Esophagus muscularis mucosa (tissue), 4 donors: ENCODE measurements around a stretch of chr16.

GRCh38 chr16:69100017-69100778, 5.3 kb upstream of the HAS3 start:
- PRO-cap: no peak
- RAMPAGE, long total RNA, 4 experiments: no peak in any of the 4 experiments

- PRO-cap: unidirectional peak, minus-strand start at chr16:69425266
- RAMPAGE, long total RNA, 4 experiments: no peak in any of the 4 experiments
These were observed 713 bp downstream of the CYB5B start for GRCh38 chr16:69425123-69425540.

- PRO-cap: bidirectional peak, plus-strand start at chr16:69444302, minus-strand start at chr16:69444187
- RAMPAGE, long total RNA, 4 experiments: no peak in any of the 4 experiments
These were observed 19.7 kb downstream of the CYB5B start for GRCh38 chr16:69443737-69444912.

- PRO-cap: no peak
- RAMPAGE, long total RNA, 4 experiments: no peak in any of the 4 experiments
These were observed 1.3 kb downstream of the NQO1 start for GRCh38 chr16:69724771-69725754.

GRCh38 chr16:69764174-69764502, 2.0 kb downstream of the WWP2 start:
- PRO-cap: no peak
- RAMPAGE, long total RNA, 4 experiments: no peak in any of the 4 experiments

- PRO-cap: bidirectional peak, plus-strand start at chr16:69838754, minus-strand start at chr16:69838578
- RAMPAGE, long total RNA, 4 experiments: no peak in any of the 4 experiments
These were observed 76.3 kb downstream of the WWP2 start for GRCh38 chr16:69838327-69838931.

DNA sequence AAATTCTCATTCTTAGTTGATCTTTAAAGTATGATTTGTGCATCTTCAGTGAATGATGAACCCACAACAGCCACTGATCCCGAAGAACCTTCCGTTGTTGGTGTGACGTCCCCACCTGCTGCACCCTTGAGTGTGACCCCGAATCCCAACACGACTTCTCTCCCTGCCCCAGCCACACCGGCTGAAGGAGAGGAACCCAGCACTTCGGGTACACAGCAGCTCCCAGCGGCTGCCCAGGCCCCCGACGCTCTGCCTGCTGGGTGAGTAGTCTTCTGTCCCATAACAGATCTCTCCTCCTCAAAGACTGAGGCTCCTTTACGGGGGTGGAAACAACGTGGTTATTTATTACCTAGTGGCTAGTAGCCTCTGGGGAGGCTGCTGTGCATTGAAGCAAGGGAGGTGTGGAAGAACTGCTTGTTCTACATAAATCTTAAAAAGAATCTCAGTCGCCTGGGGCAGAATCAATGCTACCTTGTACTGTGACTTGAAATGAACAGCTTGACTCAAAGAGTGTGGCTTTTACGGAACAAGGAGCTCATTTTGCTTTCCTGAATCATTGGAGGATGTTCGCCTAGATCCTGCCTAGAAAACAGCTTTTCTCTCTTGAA, 63.0 kb upstream of the CLEC18A start:
- PRO-cap: no peak
- RAMPAGE, long total RNA, 4 experiments: no peak in any of the 4 experiments

DNA sequence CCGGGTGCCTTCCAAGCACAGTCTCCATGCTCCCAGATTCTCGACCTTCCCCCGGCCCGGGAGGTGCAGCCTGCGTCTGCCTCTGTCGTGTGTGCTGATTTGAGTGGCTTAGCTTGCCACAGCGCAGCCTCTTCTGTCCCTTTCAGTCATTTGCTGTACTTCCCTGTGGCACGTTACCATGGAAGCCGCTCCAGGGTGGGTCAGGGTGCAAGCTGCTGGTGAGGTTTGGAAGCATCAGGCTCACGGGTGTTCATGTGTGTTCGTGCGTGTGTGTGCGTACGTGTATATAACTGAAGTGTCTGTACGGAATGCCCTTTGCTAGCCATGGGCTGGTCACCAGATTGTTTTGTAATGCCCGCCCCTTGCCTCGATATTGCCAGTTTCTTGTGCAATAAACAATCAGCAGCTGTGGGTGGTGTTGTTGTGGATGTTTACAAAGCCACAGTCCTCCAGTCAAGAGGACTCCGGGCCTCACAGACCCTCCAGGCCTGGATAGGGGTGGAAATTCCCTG, 9.7 kb upstream of the CLEC18A start:
- PRO-cap: no peak
- RAMPAGE, long total RNA, 4 experiments: no peak in any of the 4 experiments

DNA sequence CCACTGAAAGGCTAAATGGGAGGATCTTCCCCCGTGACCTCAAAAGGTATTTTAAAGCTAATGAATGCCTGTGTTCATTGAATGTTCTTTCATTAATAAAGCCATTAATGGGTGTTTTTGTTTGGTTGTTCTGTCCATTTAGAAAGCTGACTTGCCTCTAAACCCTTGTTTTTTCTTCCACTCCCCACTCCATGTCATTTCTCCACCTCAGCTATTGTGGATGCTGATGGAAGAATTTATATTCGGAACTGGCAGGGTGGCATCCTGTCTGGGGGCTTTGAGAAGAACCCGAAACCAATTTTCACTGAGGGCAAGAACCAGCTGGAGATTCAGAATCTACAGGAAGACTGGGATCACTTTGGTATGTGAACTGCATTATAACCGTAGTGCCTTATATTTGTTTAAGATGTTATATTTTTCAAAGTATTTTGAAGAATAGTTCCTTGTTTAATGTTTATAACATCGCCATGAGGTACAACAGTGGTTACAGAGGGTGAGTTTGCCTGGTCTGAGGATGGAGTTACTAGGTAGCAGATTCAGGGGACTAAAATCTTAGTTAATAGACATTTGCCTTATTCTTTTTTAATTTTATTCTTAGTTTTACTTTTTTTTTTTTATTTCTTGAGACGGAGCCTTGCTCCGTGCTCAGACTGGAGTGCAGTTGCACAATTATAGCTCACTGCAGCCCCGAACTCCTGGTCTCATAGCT, 18.0 kb downstream of the PDPR start:
- PRO-cap: no peak
- RAMPAGE, long total RNA, 4 experiments: no peak in any of the 4 experiments

DNA sequence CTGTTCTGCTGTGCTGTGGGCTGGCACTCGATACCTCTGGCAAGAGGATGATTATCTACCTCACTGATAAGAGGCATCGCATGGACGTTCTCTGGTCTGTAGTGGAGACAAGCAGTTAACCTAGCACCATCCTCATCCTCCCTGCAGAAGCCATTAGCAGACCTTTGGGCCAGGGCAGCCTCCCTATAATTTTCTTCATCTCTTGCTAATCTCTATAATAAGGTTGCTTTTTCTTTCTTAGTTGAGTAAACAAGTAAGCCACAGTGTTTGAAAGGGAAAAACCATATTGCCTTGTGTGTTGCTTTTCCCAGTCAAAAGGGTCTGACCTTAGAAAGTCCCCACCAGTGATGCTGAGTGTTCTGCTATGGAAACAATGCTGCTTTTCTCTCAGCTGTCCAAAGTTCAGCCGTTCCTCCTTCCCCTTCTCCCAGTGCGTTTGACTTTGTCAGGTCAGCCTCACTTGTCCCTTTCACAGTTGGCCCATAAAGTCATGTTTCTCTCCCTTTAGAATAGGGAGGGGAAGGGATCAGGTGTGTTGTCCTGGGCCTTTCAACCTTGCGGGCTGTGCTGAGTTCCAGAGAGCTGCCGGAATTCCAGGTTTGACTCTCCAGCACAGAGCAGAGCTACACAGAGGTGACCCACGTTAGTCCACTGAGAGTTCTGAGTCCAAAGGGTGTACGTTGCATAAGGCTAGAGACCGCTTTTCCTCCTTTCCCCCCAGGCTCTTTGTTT, 16.0 kb upstream of the CLEC18C start:
- PRO-cap: no peak
- RAMPAGE, long total RNA, 4 experiments: no peak in any of the 4 experiments

DNA sequence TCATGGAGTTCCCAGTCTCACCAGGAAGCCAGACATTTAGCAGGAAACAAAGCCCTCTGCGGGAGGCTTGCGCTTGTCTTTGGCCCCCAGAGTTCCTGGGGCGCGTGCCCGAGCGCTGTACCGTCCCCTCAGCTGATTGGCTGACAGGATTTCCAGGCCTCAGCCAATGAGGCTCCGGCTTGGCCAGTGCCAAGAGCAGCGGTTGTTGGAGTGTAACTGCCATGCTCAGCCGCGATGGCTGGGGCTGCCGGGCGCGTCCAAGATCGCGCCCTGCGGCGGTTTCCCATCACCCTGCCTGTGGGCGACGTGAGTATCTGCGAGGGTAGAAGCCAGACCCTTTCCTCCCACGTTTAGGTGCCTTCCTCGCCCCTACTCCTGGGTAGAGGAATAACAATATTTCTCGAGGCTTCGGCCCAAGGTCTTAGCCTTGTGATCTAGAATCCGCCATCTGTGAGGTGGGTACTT, 4.3 kb upstream of the DDX19B start:
- PRO-cap: no peak
- RAMPAGE, long total RNA, 4 experiments: no peak in any of the 4 experiments

DNA sequence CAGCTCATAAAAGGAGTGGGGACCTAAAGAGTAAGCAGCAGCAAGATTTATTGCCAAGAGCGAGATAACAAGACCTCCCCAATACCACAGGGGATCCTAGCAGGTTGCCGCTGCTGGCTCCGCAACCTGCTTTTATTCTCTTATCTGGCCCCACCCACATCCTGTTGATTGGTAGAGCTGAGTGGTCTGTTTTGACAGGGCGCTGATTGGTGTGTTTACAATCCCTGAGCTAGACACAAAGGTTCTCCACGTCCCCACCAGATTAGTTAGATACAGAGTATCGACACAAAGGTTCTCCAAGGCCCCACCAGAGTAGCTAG, 4.2 kb upstream of the FCSK start:
- PRO-cap: no peak
- RAMPAGE, long total RNA, 4 experiments: no peak in any of the 4 experiments

GRCh38 chr16:70537831-70538235, 14.2 kb downstream of the SF3B3 start:
- PRO-cap: no peak
- RAMPAGE, long total RNA, 4 experiments: no peak in any of the 4 experiments

DNA sequence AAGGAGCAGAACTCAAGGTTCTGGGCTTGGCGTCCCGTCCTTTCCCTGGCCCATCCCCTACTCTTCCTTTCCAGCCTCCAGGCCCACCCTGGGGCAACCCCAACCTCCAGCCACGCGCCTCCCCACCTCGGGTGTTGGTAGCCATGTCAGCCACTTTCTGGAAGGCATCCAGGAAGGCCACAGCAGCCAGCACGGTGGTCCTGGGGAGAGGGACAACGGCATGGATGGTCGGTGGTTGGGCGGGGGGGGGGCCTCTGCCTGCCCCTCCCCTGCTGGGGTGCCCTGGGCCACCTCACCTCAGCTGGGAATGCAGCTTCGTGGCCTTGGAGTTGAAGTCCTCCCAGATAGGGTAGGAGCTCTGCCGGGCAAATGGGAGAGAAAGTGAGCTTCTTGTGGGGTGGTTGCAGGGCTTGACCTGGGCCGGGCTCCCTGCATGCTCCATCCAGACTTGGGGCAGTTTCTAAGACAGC, 5.2 kb downstream of the MTSS2 start:
- PRO-cap: no peak
- RAMPAGE, long total RNA, 4 experiments: no peak in any of the 4 experiments

- PRO-cap: no peak
- RAMPAGE, long total RNA, 4 experiments: no peak in any of the 4 experiments
These were observed 11.2 kb upstream of the MTSS2 start for GRCh38 chr16:70696655-70697844.

DNA sequence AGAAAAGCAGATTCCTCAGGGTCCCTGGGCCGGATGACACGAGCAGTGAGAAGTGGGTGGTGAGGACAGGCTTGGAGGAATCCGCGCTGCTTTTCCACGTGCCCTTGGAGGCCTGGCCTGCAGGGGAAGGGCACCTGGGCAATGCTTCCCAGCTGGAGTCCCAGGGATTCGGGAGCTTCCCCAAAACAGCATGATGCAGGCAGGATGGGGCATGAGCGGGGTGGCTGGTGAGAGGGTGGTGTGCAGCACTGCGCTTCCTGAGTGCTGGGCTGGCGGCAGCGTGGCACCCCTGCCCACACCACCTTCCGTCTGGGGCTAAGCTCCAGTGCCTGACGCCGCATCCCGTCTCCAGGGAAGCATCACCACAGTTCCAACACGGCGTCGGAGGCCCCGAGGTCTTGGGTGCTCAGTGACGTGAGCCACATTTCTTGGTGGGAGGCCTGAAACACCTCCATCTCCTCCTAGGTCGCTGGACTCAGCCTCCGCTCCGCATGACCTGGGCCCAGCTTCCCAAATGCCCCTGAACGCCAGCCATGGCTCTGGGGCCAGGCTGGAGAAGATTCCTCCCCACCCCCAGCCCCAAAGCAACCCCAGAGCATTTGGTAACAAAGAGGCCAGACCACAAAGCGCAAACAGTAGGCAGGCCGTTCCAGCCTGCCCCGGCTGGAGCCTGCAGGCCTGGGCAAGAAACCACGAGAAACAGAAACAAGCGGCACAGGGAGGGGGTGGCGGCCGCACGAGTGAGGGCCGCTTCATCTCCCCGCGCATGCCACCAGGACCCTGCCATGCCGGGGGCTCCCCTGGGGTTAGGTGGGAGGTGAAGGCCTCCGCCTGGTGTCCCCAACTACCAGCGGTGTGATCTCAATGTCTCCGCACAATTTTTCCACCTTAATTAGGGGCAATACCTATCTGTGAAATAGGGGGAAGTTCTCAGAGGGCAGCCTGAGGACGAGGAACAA, 14.0 kb upstream of the MTSS2 start:
- PRO-cap: no peak
- RAMPAGE, long total RNA, 4 experiments: no peak in any of the 4 experiments

- PRO-cap: no peak
- RAMPAGE, long total RNA, 4 experiments: no peak in any of the 4 experiments
These were observed 7.5 kb upstream of the TLE7 start for GRCh38 chr16:71449061-71450103.

- PRO-cap: no peak
- RAMPAGE, long total RNA, 4 experiments: no peak in any of the 4 experiments
These were observed 4.9 kb downstream of the TAT start for GRCh38 chr16:71571860-71572442.

- PRO-cap: no peak
- RAMPAGE, long total RNA, 4 experiments: no peak in any of the 4 experiments
These were observed 841 bp downstream of the MARVELD3 start for GRCh38 chr16:71626760-71627290.

DNA sequence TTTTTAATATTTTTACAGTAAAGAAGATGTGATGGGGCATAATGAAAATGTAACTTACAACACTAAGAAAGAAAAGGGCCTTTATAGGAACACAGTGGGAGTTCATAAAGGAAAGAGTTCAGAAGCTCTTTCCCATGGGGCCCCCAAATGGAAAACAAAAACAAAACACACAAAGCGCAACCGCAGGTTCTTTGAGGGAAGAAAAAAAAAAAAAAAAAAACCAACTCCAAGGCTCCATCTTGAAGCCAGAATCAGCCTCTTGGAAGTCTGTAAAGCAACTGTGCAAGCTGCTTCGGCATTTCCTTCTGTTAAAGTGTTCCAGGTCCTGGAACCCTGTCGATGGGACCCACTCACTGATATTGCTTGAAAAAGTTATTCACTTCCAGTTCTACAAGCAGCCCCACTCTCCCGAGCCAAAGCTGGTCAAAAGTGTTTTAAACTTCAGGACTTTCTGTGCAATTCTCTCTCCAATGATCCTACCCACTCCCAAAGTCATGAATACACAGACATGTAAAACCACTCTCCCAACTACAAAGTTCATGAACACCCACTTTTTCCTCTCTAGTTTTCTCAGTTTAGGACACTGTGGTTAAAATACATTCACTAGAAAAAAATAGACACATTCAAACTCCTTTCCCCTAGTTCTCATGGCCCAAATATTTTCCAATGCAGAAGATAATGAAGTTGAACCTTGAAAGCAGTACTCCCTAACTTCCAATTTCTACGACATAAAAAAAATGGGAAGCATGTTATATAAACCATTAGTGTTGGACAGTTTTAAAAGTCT, 4.9 kb upstream of the PHLPP2 start:
- PRO-cap: no peak
- RAMPAGE, long total RNA, 4 experiments: no peak in any of the 4 experiments